SJCRH30 (cell line): ENCODE data around the gene OTX1.

GRCh38 chr2:62208708-62209756, 13.1 kb downstream of the B3GNT2 start:
- RAMPAGE, long total RNA = no peak

- RAMPAGE, long total RNA = no peak
Measured at GRCh38 chr2:62478069-62478504, 27.9 kb downstream of the TMEM17 start.

DNA sequence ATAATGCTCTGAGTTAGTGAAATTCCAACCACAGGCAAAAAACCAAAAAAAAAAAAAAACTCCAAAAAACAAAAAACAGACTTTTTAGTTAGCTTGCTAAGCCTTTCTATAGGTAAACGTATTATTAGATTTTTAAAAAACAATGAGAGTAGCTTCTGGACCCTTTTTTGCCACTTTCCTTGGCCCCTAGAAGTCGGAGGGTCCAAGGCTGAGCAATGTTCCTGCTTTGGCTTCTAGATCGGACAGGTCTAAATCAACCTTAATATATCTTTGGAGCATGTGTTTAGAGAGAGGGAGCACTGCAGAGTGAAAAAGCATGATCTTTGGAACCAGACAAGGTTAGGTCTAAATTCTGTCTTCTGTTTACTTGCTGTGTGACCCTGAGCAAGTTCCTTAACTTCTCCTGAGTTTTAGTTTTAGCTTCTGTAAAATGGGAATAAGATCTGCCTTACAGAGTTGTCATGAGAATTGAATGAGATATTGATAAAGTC, 14.1 kb downstream of the TMEM17 start:
- RAMPAGE, long total RNA = no peak

DNA sequence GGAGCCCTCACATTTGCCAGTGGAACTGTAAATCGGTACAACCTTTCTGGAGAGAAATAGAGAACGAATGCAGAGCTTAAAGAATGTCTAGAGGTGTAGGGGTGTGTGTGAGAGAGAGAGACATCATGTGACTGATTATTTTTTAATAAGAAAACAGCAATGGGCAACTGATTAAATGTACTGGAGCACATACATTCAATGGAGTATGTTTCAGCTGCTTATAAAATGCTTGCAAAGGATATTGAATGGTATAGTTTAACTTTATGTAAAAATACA, 392 bp upstream of the TMEM17 start:
- RAMPAGE, long total RNA = no peak

GRCh38 chr2:63050661-63051387, at the start of gene OTX1:
TSS of gene OTX1 (plus strand) at chr2:63050830.
- RAMPAGE, long total RNA = no peak

- RAMPAGE, long total RNA = no peak
Measured at GRCh38 chr2:63054956-63055816, 4.6 kb downstream of the OTX1 start.

GRCh38 chr2:63589642-63590163, 940 bp downstream of the MDH1 start:
- RAMPAGE, long total RNA = no peak

GRCh38 chr2:63613736-63614126, 25.0 kb downstream of the MDH1 start:
- RAMPAGE, long total RNA = no peak

DNA sequence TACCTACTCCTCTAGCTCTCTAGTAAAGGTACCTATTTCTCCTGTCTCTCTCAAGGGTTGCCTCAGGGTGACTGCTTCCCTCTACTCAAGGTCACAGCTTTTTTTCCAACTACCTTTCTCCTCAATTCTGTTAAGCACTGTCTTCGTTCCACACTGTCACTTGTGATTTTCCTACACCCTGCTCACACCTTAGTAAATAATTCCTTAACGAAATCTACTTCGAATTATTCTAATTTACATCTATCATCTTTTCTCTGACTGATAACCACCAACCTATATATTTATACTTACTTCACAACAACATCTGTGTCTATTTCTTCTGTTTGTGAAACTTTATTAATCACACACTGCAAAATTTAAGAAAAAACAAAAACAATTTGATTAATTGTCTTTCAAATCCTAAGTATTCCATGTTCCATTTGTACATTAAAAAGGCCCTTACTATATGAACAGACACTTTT, 74.9 kb downstream of the VPS54 start:
- RAMPAGE, long total RNA = no peak

DNA sequence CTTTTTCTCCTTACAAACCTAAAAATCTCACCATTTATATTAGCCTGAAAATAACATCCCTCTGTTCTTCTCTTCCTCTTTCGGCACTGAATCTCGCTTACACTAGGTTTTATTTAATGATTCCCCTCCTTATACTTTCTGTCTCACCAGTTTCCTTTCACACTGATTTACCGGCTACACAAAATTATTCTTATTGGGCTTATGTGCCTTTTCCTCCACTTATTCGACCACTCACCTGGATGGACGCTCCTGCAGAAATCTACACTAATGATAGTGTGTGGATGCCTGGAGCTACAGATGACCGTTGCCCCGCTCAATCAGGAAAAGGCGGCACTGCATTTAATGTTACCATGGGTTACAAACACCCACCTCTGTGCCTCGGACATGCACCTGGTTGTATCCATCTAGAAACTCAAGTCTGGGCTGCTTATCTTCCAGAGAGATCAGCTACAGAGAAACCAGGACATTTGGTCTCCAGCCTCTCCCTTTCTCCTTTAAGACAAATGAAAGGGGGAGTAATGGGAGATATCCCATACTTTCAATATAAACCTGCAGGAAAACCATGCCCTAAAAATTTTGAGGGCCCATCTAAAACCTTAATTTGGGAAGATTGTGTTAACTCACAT, 24.9 kb downstream of the VPS54 start:
- RAMPAGE, long total RNA = no peak

DNA sequence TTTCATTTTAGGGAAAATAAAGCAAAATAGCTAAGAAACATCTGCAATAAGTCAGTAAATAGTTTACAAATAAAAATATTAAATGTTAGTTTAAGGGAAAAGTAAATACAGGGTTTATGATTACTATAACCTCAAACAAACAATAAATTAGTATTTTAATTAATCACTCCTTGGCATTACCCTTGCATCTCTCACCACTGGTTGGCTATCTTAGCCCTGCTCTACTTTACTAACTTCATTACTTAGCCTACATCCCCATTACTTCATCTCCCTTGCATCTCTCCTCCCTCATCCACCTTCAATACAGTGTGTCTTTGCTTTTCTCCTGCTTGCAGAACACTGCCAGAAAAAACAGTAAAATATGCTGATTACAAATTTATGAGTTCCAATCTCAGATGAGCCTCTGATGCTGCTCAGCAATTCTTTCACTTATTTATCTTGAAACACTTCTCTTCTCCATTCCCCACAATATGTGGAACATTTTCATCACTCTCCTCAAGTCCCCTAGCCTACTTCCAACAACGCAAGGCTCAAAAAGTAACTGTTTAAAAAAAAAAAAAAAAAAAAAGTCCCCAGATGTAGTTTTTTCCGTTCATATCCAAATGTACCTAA, 7.2 kb downstream of the VPS54 start:
- RAMPAGE, long total RNA = no peak

DNA sequence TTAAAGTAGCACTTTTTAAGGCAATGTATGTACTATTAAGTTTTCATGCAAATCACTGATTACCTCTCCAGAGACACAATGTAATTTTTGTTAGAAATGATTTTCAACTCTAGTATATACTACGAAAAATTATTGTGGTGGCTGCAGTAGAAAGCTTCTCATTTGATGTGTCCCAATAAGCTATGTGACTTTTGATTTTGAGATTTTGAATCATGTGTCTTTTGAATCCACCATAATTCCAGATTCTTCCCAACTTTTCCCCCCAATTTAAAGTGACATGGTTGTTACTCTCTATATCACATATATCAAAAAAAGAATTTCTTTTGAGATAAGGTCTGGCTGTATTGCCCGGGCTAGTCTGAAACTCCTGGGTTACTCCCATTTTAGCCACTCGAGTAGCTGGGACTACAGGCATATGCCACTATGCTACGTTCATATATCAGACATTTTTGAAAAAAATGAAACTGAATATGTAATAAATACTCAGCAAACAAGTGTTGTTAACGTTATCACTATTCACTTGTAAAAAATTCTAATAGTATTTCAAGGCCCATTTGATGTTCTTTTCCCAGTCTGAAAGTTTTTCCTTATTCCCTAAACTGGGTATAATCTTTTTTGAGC, 14.2 kb downstream of the PELI1 start:
- RAMPAGE, long total RNA = no peak

DNA sequence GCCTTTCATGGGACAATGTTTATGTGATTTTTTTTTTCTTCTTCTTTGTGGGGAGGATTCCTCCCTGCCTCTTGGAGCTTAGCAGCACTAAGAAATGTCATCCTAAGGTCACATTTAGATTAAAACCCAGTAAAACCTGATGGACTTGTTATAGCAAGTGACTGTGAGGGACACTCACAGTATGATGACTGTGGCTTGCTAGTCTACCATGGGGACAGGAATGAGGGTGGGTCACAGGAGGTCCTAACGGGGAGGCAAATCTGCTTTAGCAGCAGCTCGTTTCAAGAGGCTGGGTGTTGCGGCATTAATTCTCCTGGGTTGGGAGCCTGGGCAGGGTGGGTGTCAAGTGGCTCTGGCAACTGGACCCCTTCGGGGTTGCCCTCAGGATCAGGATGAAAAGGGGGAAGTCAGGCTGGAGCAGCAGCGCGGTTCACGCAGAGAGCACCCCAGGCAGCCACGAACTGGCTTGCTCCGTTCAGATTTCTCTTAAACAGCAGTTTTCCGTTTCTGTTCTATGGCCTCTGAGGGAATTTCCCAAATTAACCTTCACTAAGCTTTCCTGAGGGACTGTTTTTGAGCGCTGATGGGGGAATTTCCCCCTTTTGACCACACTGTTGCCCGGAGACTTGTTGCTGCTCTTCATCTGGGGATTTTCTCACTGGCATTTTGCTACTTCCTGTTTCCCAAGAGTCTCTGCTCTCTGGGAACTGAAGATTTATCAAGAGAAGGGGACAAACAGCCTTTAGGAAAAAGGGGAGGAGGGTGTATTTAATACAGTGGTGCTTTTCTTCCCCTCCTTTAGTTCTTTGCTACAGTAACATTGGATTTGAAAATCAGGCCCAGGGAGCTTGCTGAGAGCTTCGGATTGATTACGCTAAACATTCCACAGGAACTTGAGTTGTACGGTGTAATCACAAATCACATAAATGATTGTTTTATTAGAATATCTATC, 59.9 kb upstream of the PELI1 start:
- RAMPAGE, long total RNA = no peak

- RAMPAGE, long total RNA = no peak
Measured at GRCh38 chr2:64252608-64253046, 108.4 kb upstream of the PELI1 start.

- RAMPAGE, long total RNA = no peak
Measured at GRCh38 chr2:64263137-64263662, 119.0 kb upstream of the PELI1 start.

DNA sequence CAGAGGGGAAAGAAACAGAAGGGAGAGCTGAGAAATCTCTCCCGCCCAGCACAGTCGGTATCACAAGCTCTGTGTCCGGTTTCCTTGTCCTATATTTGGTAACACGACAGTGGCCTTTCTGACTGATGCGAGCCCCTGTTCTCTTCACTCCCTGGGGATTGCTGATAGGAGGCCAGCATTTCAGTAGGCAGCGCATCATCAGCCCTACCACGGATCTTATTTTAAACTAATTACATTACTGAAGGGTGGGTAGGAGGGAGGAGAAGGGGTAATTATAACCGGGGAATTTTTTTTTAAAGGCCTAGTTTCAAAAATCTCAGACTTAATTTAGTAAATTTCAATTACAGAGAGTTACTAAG, 125.6 kb upstream of the LGALSL start:
- RAMPAGE, long total RNA = no peak

- RAMPAGE, long total RNA = no peak
Measured at GRCh38 chr2:64400622-64401169, 53.3 kb upstream of the LGALSL start.

DNA sequence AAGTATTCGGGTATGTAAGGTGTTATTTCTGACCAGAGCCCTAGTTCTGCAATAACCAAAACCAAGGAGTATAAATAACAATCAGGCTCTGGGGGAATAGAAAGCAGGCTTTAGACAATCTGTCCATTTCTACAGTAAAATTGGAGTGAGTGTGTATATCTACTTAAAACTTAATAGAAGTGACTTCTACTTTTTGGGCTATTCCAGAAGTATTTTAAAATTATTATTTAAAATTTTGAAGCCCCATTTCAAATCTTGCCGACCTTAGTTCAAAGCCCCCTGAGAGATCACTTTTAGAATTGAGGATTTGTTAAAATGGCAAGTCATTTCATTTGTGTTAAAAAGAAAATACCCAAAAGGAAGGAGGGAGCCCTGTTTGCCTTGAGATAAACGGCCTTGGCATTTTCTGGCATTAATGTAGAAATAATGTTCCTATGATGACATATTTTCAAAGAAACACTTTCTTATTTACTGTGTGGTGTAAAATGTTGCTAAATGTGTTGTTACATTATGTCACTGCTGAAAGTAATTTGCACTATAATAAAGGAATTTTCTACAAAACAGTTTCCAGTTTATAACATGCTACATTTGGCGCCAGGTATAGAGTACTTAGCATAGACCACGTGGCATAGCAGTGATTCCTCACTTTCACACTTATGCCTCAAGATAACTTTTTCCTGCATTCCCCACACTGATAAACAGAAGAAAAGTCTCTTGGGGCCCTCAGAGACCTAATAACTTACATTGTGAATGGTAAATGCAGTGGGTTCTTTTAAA, 7.0 kb downstream of the LGALSL start:
- RAMPAGE, long total RNA = no peak

DNA sequence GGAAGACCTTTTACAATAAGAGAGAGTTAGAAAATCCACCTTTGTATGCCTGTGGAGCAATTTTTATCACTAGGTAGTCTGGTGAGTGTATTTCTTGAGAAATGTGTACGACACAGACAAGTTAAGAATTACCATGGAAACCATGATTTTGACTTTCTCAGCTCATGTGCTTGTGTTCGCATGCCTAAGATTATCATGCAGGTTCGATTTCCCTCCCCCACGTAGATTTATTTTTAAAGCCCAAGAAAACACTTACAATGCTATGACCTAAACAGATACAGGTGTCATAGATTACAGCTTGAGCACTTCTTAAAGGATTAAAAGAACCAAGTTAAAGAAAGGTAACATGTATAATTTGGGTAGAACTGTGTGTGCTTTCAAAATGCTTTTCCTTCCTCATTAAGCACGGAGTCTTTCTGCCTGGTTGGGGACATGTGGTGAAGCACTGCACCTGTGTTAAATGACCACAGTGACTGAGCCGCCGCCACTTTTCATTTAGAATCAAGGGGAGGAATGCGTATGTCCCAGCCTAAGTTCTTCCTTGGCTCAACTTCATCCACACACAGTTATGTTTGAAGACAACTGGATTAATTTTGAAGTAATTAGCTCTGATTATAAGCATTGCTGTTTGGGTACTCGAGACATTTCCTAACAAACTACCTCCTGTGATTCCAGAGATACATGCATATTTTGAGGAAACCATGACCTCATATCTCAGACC, 16.5 kb downstream of the SERTAD2 start:
- RAMPAGE, long total RNA = no peak

- RAMPAGE, long total RNA = no peak
Measured at GRCh38 chr2:64666813-64667586, 13.3 kb upstream of the SERTAD2 start.